M059J (cell line): ENCODE results near the gene MUC21.

DNA sequence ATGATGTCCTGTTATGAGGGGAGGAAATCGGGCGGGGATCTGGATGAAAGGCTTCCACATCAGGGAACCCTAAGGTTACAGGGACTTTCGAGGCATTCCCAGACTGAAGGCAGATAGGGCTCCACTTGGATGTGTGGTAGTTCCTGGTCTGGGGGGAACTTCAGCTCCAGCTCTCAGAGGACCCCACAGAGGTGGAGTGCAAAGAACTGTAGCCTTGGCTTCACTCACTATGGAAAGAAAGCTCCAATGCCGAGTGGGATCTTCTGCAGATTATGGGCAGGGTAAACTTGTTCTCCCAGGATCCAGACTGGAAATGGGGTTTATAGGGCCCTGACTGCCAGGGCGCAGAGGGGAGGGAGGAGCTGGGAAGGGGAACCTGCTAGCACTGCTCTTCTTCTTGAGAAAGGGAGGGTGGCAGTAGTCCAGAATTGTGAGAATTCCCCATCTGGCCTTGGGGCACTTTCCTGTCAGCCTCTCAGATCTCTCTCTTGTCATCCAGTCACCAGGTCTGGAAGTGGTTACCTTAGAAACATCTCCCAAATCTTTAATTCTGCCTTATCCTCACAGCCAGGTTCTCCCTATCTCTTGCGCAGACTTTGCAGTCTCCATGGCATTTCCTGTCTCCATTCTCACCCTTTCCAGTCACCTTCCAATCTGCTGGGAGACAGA is 894 bp downstream of the TRIM15 start:
- RAMPAGE, long total RNA = no peak

DNA sequence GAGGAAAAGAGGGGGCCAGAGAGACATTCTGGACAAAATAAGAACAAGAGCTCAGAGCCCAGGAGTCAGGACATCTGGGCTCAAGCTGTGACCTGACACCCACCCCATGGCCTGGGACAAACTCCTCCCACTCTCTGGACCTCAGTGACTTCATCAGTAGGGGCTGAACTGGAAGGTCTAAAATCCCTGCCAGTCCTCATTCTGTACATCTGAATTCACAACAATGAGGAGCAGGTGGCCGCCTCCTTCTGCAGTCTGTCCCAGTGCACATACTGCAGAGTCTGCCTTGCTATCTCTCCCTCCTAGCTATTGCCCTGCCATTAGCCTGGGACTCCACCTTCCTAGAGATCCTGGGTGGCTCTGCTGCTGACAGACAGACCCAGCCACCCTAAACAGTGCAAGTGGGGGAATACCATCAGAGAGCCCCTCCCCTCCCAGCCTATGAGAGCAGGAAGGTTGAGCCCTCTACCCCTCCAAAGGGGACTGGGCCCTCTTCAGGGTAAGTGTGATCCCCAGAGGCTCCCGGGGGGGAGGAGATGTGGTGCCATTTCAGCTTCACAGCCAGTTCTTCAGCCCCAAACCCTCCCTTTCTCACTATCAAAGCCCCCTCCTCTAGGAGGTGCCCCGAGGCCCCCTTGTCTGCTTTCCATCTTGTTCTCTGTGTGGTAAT is 17.7 kb downstream of the TRIM26 start:
- RAMPAGE, long total RNA = no peak

GRCh38 chr6:30198599-30199064 is 14.6 kb downstream of the TRIM26 start:
- RAMPAGE, long total RNA = no peak

GRCh38 chr6:30206600-30207708 is 6.3 kb downstream of the TRIM26 start:
- RAMPAGE, long total RNA = no peak

- RAMPAGE, long total RNA = no peak
These were observed 41.2 kb upstream of the TRIM39 start for GRCh38 chr6:30285578-30285909.

DNA sequence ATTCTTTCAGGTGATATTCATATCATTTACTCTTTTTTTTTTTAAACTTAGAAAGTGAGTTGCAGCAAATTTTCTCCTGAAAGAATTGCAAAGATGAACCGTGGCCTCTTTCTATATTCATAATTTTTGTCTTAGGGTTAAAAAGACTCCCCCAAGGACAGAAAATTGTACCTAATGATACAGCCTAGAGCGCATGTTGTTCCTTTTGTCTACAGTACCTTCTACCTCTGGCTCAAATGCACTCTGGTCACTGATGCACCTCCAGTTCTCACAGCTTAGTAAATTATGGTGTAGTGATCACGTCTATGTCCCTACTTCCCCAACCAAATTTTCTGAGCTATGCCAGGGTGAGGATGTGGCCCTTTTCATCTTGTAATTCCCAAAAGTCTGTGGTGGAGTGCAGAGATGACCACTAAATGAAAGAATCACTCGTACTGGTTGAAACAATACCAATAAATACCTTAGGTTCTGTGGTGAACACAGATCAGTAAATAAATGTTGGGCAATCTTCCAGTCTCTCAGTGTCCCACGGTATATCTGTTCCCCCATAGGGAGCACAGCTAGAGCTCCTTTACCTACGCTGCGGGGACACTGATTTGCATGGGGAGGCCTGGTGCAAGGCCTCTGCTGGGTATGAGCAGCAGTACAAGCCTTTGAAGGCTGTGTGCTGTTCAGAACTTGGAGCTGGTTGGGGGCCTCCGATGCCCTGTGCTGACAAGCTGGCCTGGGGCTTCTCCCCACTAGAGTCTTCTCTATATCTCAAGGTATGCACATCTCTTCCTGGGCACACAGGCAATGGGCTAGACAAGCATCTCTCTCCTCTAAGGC is 20.6 kb upstream of the TRIM39 start:
- RAMPAGE, long total RNA = no peak

DNA sequence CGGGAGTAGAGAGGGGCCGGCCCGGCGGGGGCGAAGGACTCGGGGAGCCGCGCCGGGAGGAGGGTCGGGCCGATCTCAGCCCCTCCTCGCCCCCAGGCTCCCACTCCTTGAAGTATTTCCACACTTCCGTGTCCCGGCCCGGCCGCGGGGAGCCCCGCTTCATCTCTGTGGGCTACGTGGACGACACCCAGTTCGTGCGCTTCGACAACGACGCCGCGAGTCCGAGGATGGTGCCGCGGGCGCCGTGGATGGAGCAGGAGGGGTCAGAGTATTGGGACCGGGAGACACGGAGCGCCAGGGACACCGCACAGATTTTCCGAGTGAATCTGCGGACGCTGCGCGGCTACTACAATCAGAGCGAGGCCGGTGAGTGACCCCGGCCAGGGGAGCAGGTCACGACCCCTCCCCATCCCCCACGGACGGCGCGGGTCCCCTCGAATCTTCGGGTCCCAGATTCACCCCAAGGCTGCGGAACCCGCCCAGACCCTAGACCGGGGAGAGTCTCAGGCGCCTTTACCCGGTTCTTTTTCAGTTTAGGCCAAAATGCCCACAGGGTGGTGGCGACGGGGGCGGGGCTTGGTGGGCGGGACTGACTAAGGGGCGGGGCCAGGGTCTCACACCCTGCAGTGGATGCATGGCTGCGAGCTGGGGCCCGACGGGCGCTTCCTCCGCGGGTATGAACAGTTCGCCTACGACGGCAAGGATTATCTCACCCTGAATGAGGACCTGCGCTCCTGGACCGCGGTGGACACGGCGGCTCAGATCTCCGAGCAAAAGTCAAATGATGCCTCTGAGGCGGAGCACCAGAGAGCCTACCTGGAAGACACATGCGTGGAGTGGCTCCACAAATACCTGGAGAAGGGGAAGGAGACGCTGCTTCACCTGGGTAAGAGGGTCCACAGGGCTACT is 575 bp downstream of the HLA-E start:
- RAMPAGE, long total RNA = no peak

DNA sequence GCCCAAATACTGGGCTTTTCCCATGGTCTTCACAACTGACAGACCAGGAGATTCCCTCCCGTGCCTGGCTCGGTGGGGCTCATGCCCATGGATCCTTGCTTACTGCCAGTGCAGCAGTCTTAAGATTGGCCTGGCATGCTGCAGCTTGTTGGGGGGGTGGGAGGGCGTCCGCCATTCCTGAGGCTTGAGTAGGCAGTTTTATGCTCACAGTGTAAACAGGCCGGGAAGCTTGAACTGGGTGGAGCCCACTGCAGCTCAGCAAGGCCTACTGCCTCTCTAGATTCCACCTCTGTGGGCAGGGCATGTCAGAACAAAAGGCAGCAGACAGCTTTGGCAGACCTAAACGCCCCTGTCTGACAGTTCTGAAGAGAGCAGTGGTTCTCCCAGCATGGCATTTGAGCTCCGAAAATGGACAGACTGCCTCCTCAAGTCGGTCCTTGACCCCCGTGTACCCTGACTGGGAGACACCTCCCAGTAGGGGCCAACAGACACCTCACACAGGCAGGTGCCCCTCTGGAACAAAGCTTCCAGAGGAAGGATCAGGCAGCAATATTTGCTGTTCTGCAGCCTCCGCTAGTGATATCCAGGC is 31.9 kb downstream of the HLA-E start:
- RAMPAGE, long total RNA = no peak

- RAMPAGE, long total RNA = no peak
These were observed 1.0 kb downstream of the GNL1 start for GRCh38 chr6:30555364-30555530.

- RAMPAGE, long total RNA = no peak
These were observed 16.4 kb downstream of the PPP1R10 start for GRCh38 chr6:30600312-30601343.

DNA sequence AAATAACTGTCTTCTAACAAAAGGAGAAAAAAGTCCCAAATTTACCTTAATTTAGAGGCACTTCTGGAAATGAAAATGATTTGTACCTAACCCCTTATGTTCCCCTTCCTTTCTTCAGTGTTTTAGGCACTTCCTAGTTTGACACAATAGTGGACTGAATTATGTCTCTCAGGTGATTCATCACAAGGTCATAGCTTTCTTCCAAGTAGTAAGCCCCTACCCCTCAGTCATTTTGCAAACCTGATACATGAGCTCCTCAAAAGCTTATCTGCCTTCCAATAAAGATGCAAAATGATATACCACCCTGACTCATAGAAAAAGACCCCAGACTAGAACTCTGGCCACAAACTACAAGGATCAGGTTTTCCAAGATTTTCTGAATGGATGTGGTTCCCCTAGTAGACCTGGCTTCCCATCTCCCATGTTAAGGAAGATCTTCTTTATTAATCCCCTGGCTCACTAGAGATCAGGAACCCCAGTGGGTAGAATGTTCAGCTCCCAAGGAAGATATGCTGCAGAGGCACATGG is 3.7 kb downstream of the PPP1R10 start:
- RAMPAGE, long total RNA = no peak

DNA sequence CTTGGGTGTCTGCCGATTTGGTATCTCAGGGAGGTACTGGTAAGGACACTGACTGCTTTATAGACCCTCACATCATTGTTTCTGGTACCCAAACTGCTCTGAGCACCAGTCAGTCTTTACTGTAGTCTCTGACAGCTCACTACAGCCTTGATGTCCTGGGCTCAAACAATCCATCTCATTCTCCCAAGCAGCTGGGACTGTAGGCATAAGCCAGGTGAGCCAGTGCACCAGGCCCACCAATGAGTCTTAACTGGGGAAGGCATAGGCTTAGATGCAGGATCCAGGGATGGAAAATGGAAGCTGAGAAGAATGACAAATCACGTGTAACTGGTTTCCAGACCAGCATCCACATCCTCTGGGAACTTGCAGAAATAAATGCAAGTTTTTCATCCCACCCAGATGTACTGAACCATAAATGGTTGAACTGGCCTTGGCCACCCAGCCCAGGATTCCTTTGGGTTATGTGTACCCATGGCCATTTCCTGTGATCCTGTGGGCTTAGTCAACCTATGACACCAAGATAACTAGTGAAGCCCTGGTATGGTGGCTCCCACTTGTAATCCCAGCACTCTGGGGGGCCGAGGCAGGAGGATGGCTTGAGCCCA is 5.7 kb downstream of the TUBB start:
- RAMPAGE, long total RNA = no peak

DNA sequence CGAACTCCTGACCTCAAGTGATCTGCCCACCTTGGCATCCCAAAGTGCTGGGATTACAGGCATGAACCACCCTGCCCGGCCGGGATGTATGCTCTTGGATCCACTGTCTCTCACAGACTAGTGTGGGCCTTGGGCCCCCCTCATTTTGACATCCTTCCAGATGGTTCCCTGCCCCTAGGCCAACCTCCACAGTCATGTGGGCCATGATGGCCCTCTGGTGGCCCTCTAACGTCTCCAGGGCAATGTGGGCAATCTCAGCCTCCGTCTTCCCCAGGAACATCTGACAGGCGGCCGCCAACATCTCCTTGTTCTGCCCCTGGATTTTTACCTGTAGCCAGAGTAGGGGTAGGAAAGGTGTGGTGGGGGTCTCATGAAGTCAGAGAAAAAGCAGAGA is 1.5 kb downstream of the FLOT1 start:
- RAMPAGE, long total RNA = no peak

GRCh38 chr6:30742754-30743458 is 419 bp upstream of the FLOT1 start:
- RAMPAGE, long total RNA = no peak

GRCh38 chr6:30840553-30841037 is 43.7 kb upstream of the DDR1 start:
- RAMPAGE, long total RNA = no peak

DNA sequence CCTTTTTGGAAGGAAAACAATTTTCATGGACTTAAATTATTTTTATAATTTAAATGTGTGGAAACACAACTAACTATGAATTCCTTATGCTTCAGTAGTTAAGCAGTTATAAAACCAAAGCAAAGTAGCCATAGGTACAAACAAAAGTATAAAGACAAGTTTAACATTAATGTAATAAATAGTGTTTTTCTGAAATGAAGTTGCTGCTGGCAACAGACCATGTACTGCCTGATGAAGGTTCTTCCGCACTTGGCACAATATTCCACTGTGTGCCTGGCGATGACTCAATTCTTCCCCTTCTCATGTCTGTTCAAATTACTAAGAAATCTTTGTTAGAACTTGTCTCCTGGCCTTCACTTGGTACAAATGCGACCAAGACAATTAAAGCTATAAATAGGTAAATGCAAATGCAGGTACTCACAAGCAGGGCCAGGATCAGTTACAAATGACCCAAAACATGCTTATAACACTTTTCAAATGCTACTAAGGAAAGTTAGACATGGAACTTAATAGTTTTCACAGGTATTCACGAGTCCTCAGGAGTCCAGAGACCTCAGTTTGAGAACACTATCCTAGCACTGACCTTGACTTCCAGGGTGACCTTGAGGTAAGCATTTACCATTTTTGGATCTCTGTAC is 8.2 kb upstream of the DDR1 start:
- RAMPAGE, long total RNA = no peak

GRCh38 chr6:30983629-30983957 is at the start of gene MUC21:
Gene MUC21 (plus strand): TSS chr6:30983718.
- RAMPAGE, long total RNA = no peak

DNA sequence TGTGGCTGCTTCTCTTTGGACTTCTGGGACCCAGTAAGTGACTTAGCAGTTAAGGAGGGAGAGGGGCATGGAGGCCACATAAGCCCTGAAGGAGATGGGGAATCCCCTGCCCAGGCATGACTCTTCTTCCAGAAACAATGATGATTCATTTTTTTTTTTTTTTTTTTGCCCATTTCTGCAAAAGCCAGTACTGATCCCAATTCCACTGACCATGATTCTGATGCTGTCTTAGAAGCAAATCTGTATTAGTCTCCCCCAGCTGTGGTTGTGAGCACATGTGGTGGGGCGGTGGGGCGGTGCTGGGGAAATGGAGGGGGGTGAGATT is 432 bp downstream of the MUC22 start:
- RAMPAGE, long total RNA = no peak

GRCh38 chr6:31053914-31054562 is 43.8 kb downstream of the MUC22 start:
- RAMPAGE, long total RNA = no peak

- RAMPAGE, long total RNA = no peak
These were observed 47.2 kb downstream of the MUC22 start for GRCh38 chr6:31057429-31057833.